ENCODE measurements around a stretch of chr18.

DNA sequence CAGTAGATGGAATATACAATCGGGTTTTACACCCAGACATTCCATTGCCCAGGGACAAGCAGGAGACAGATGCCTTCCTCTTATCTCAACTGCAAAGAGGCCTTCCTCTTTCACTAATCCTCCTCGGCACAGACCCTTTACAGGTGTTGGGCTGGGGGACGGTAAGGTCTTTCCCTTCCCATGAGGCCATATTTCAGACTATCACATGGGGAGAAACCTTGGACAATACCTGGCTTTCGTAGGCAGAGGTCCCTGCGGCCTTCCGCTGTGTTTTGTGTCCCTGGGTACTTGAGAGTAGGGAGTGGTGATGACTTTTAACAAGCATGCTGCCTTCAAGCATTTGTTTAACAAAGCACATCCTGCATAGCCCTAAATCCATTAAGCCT, 439.3 kb downstream of the DSEL start:
- PRO-cap = no peak
- RAMPAGE, long total RNA, 4 experiments = no peak in any of the 4 experiments

DNA sequence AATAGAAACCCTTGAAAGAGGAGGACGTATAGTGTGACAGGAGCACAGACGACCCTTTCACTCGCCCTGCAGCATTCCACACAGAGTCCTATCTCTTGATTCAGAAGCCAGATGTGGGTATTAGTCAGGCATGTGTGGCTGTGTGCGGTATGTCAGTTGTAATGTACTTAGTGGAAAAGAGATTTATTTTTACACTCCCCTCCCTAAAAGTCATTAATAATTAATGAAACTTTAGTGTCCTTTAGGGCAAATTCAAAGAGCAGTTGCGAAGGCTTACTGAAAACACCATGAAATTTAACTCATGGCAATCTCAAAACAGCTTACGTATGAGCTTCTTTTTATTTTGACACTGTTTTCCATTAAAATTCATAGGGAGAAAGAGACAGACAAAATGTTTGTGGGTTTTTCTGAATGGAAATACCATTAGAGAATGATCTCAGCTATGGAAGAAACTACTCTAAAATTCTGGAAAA, 83.8 kb upstream of the DSEL start:
- PRO-cap = no peak
- RAMPAGE, long total RNA, 4 experiments = no peak in any of the 4 experiments

DNA sequence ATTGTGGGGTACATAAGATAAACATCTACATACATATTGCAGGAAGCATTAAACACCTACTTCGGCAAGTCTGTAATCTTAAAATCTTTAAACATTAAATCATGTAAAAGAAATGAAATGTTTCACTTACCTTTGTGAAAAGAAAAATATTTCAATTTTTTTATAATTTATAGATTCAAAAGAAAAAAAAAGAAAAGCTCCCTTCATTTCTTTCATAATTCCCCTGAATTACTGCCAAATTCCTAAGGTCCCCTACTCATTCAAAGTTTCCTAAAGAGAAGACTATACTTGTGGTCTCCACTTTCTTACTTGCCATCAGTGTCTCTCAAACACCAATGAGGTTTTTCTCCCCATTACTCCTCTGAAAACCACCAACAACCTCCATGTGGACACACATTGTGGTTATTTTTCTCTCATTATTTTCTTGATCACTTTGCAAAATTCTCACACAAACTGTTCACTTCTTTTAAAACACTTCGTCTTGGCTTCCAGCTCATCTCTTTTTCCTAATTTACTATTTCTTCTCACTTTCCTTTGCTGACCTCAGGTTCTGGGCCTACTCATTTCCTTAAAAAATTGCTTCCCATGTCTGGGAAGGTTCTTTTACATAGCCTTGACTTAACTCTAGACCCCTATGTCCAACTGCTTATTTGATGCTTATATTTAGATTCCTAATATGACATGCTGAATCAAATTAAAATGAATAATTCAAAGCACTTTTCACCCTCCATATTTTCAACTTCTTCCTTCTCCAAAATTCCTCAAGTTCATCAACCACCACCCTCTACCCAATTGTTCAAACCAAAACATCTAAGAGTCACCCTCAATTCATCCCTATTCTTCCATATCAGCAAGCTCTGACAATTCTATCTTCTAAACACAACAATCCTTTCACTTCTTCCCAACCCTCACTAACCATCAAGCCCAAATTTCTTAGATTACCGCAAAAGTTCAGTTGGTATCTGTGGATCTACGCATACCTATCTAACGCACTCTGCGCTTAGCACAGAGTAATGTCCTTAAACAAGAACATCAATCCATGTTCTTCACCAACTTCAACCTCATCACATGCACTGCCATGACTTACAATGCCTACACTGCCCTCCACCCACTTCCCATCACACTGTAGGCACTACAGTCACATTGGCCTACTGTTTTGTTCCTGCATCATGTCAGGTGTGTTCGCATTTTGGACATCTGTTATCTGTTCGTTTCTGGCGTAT, 19.7 kb downstream of the TMX3 start:
- PRO-cap = no peak
- RAMPAGE, long total RNA, 4 experiments = start-site peak on the minus strand in 2 of 4 experiments, centred at positions 489 to 1,048 of the sequence, 9 to 37 reads per replicate

GRCh38 chr18:69401228-69401409, 431 bp downstream of the DOK6 start:
- PRO-cap = no peak
- RAMPAGE, long total RNA, 4 experiments = no peak in any of the 4 experiments

DNA sequence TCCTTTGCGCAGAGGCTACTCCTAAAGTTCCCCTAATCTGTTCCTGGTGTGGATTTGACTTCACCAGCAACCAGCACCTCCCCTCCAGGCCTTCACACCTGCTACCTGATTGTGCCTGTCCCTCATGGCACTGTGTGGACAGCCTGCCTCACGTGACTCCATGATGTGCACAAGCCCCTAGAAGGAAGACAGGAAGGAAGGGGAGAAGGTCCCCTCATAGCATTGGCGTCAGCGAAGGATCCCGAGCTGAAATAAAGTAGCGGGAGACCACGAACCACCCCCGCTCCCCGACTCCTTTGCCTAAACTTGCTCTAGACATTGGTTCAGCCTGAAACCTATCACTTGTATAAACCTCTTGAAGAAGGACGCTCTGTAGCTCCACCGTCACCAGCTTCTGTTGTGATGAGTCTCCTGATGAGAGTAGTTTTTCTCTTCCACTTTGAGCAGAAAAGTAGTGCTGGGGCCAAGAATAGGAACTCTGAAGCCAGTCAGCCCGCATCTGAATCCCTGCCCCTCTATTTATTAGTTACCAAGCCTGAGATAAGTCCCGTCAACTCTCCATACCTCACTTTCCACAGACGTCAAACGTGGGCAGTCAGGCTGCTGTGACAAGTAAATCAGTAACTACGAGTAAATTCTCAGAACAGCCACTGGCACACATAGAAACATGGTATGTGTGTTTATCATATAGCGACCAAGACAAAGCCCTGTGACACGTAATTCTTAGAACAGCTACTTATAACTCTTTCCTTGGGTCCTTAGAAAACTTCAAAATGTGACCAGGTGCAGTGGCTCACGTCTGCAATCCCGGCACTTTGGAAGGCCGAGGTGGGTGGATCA, 61.8 kb downstream of the CD226 start:
- PRO-cap = no peak
- RAMPAGE, long total RNA, 4 experiments = no peak in any of the 4 experiments

DNA sequence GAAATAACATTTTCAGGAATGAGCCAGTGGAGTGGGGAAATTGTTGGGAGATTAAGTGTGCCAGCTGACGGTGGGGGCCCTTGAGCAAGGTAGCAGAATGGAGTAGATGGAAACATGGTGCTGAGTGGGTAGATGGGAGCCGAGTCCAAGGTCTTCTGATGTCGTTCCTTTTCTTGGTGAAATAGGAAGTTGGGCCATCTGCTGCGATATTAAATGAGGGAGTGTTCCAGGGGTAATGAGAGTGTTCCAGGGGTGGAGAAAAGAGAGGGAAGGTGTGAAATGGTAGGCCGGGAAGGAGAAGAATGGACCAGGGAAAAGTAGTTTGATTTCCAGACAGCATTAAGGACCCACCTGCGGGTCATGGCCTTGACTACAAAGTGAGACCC, 13.2 kb downstream of the SOCS6 start:
- PRO-cap = no peak
- RAMPAGE, long total RNA, 4 experiments = start-site peak on the plus strand in 2 of 4 experiments, centred at positions 163 to 183 of the sequence, 10 to 19 reads per replicate

GRCh38 chr18:70335853-70336641, 47.2 kb downstream of the SOCS6 start:
- PRO-cap = no peak
- RAMPAGE, long total RNA, 4 experiments = no peak in any of the 4 experiments

- PRO-cap = no peak
- RAMPAGE, long total RNA, 4 experiments = no peak in any of the 4 experiments
Measured at GRCh38 chr18:70431235-70431434, 142.3 kb downstream of the SOCS6 start.

DNA sequence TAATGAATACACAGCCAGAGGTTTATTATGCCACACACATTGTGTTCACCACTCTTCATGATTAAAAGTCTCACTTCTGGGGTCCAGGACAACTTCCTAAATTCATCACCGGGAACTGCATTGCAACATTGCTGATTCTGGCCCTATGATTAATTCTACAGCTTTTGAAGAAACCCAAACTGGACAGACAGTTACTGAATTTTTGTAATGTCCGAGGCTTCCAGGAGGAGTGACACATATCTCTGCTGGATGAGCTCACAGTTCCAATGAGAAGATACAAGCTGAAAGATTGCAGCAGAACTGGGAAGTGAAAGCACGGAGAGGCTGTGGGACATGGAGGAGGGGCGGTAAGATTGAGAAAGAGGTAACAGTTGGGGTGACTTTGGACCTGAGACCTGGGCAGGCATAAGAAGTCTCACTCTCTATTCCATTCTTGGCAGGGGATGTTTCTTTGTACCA, 201.1 kb downstream of the SOCS6 start:
- PRO-cap = no peak
- RAMPAGE, long total RNA, 4 experiments = no peak in any of the 4 experiments

DNA sequence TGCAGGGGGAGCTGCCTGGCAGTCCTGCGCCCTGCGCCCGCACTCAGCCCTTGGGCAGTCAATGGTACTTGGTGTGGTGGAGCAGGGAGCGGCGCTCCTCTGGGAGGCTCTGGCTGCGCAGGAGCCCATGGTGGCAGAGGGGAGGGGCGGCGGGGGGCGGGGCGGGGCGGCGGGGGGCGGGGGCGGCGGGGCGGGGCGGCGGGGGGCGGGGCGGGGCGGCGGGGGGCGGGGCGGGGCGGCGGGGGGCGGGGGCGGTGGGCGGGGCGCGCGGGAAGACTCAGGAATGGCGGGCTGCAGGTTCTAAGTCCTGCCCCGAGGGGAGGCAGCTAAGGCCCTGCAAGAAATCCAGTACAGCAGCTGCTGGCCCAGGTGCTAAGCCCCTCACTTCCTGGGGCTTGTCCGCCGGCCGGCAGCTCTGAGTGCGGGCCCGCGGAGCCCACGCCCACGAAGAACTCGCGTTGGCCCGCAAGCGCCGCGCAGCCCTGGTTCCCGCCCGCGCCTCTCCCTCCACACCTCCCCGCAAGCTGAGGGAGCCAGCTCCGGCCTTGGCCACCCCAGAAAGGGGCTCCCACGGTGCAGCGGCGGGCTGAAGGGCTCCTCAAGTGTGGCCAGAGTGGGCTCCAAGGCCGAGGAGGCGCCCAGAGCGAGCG, 923.6 kb downstream of the SOCS6 start:
- PRO-cap = no peak
- RAMPAGE, long total RNA, 4 experiments = no peak in any of the 4 experiments

DNA sequence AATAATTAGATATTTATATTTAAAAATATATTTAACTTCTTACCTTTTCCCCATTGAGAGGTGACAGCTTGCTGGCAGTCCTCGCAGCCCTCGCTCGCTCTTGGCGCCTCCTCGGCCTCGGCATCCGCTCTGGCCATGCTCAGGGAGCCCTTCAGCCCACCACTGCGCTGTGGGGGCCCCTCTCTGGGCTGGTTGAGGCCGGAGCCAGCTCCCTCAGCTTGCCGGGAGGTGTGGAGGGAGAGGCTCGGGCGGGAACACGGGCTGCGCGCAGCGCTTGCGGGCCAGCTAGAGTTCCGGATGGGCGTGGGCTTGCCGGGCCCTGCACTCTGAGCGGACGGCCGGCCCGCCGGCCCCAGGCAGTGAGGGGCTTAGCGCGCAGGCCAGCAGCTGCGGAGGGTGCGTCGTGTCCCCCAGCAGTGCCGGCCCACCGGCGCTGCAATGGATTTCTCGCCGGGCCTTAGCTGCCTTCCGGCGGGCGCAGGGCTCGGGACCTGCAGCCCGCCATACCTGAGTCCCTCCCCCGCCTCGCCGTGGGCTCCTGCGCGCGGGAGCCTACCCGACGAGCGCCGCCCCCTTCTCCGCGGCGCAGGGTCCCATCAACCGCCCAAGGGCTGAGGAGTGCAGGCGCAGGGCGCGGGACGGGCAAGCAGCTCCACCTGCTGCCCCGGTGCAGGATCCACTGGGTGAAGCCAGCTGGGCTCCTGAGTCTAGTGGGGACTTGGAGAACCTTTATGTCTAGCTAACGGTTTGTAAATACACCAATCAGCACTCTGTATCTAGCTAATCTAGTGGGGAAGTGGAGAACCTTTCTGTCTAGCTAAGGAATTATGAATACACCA, 335.0 kb downstream of the CBLN2 start:
- PRO-cap = no peak
- RAMPAGE, long total RNA, 4 experiments = no peak in any of the 4 experiments

DNA sequence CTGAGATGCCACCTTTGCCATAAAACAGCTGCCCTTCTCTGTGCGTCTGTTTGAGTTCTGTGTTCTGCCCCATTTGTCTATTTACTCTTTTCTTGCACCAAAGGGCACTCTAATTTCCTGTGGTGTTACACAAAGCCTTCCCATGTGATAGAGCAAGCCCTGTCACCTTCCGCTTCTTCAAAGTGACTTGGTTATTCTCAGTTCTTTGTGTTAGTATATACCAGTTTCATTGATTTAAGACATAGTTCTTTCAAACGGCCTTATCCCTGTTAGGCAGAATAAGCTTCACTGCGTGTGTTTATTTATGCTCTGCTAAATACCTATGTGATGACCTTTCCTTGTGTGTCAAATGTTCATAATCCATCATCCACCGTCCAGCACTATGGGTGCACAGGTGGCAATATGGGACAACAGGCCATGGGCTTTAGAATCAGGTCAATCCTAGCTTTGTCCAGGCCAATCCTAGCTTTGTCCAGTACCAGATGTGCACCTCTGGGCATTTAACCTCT, 83.9 kb downstream of the FBXO15 start:
- PRO-cap = no peak
- RAMPAGE, long total RNA, 4 experiments = no peak in any of the 4 experiments

DNA sequence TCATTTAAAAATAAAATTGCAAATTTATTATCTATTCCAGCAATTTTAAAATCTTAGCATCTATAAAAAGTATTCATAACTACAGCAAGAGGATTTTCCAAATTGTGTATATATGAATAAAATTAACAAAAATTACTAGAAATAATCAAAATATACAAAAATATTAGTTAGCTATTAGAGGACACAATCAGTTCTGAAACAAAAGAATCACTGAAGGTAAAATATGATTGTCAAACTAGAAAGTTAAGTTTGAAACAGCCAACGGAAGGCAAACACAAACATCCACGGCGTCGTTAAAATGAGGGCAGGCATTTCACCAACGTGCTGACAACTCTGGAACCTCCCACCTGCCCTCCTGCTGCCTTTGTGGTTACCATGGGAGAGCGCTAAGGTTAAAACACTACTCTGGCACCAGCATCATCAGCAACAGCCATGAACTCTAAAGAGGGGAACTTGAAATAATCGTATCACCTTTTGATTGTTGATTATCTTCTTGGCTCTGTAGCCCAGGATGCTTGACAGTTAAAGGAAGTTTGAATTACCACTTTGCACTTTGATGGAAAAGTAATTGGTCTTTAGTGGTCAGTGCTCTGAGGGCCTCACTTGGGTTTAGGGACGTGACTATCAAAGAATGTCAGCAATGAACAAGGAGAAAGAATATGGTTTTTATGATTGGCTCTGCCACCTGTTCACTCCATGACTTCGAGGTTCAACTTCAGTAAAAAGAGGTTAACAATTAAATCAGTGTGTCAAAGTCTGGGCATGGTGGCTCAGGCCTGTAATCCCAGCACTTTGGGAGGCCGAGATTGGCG, 34.7 kb downstream of the CYB5A start:
- PRO-cap = no peak
- RAMPAGE, long total RNA, 4 experiments = no peak in any of the 4 experiments

DNA sequence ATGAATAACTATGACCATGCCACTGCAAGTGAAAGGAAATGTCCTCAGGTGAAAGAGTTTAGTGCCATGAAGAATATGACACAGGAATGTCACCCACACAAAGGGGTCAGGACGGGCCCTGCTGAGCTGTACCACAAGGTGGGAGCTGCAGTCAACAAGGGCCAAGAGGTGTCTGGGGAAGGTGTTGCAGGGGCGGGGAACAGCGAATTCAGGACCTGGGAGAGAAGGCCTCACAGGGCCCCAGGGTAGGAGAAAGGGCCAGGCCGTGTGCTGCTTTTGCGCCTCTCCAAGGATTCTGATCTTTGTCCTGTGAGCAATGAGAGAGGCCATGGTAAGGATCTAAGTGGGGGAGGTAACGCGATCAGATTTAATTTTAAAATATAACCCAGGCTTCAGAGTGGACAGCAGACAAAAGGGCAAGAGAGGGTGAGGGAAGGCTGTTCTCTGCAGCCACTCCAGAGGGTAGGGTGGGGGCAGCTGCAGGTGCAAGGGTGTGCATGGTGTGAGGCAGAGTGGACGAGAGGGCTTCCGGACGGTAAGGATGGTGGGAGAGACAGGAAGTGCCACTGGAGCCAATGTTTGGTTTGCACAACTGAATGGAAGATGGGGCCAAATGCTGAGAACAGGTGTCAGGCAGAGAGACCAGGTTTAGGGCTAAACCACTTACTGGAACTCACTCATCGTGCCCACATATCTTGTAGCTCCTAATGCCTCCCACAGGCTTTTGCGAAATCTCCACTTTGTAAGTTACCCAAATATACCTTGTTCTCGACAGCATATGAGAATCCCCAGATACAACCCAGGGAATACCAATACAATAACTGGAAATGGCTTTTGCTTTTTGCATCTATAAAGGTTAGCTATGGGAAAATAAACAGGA, 23.4 kb downstream of the CYB5A start:
- PRO-cap = no peak
- RAMPAGE, long total RNA, 4 experiments = no peak in any of the 4 experiments

DNA sequence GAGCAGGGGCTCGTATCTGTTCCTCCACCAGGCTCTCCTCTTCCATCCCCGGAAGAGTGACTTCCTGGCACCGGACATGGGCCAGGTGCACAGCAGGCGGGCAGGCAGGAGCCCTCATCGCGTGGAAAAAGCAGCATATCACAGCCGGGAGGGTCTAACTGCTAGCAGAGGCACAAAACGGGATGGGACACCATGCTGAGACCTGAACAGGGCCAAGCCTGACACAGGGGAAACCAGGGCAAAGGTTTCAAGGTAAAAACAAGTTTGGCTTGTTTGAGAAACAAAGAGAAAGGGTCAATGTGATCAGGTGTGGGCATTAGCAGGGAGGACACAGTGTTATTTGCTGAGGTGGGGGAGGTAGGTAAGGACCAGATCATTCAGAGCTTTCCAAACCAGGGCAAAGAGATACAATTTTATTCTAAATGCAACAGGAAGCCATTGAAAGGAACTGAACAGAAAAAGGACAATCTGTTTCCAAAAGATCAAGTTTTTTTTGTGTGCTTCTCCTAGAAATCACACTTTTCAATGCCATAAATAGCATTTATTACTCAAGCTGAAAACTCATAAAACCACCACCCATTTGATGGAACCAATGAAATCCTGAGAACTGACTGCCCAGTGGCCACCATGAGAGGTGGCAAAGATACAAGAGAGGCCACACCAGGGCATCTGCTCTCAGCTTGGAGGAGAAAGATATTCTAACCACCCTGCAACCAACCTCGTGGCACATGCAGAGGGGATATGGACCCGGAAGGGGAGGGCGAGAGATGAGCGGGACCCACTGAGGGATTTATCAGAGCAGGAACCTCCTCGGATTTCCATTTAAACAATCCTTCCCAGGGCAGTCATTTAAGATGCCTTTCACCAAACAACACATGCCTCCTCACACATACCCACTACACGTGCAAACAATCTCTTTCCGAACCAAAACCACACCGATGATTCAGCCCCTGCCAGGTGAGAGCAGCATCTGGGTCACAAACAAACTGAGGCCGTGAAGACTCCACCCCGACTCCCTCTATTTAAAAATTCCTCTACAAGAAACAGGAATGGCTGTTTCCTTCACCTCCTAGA, 9.0 kb downstream of the CYB5A start:
- PRO-cap = no peak
- RAMPAGE, long total RNA, 4 experiments = no peak in any of the 4 experiments

- PRO-cap = no peak
- RAMPAGE, long total RNA, 4 experiments = no peak in any of the 4 experiments
Measured at GRCh38 chr18:74290024-74290470, 1.7 kb downstream of the CYB5A start.

DNA sequence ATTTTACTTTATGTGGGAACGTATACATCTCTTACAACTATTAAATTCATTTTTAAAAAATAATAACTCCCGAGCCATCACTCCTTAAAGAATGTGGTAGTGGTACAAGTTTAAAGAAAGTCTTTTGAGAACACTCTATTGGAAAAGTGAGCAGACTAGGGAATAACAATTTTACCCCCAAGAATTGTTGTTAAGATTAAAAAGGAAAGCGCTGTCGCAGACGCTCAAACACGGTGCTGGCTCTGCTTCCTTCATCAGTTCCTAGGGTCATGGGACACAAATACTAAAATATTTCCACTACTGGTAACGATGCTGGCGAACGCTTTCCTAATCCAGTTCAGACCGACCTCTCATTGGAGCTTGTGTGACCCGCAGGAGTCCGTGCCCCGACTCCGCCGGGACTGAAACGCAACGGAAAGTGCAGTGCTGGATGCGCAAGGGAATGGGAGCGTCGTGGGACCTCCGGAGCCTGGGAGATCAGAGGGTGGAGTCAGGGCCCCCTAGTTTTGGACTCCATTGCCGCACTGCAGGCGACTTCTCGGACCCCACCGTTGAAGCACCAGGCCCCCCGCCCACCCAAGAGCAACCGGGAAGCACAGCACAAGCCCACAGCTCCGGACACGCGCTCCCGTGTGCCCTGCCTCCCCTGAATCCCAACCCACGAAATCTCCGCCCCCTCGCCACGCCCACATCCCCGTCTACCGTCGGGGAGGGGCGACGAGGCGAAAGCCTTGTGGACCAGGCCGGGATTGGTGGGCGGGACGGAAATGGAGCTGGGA, 580 bp upstream of the CNDP2 start:
- PRO-cap = bidirectional peak, plus-strand start at position 423 of the sequence, minus-strand start at position 403 of the sequence; bidirectional peak, plus-strand start outside the sequence, minus-strand start at position 655 of the sequence
- RAMPAGE, long total RNA, 4 experiments = no peak in any of the 4 experiments

DNA sequence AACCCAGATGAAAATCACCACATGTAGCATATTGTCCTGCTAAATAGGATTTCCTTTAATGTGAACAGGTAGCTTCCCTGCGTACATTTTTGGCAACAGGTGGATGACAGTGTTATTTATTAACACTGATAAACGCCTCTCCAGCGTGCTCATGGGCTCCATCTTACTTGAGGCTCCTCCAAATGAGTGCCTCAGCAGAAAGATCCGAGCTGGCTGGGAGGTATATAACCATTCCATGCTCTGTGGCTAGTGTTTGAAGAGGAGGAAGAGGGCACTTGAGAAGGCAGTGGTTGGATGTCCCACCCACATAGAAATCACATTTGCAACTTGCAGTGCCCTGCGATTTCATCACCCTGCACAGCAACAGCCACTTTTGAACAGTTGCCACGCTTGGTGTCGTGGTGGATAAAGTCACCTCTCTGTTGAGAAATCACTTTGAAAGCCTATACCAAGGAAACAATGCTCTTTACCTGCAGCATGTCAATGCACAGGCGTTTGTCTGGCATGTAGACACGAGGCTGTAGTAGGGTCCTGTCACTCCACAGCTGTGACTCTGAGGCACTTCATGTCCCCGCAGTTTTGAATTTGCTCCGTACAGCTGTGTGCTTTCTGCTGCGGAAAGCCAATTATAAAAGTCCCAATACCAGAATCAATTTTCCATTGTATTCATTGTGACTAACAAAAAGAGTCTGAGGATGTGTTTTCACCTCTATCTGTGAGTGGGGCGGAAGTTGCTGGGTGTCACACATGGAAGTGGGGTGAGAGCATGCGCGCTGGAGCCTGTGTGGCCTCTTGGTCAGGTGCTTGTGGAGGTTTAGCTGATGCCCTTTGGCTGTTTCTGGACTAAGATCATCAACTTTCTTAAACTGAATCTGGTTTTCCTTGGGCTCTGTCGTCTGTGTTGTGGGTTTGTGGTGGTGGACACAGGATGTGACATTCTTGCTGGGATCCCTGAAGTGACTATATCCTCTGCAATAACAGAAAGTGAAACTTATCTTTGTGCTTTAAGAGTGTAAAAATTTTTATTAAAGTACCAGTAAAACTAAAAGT, 2.7 kb downstream of the CNDP2 start:
- PRO-cap = bidirectional peak, plus-strand start at position 799 of the sequence, minus-strand start at position 721 of the sequence
- RAMPAGE, long total RNA, 4 experiments = no peak in any of the 4 experiments

- PRO-cap = bidirectional peak, plus-strand start at chr18:74598137, minus-strand start at chr18:74598100; bidirectional peak, plus-strand start at chr18:74598584, minus-strand start at chr18:74598582
- RAMPAGE, long total RNA, 4 experiments = no peak in any of the 4 experiments
Measured at GRCh38 chr18:74598024-74598892, 588 bp downstream of the ZNF407 start.

- PRO-cap = no peak
- RAMPAGE, long total RNA, 4 experiments = no peak in any of the 4 experiments
Measured at GRCh38 chr18:74612442-74612936, 14.8 kb downstream of the ZNF407 start.